Left common carotid artery plus branches (tissue), 1 donor: ENCODE results near the genes EARS2, PLK1 and RBBP6.

GRCh38 chr16:22673489-22673854, 140.5 kb upstream of the HS3ST2 start:
- PRO-cap, result no peak

DNA sequence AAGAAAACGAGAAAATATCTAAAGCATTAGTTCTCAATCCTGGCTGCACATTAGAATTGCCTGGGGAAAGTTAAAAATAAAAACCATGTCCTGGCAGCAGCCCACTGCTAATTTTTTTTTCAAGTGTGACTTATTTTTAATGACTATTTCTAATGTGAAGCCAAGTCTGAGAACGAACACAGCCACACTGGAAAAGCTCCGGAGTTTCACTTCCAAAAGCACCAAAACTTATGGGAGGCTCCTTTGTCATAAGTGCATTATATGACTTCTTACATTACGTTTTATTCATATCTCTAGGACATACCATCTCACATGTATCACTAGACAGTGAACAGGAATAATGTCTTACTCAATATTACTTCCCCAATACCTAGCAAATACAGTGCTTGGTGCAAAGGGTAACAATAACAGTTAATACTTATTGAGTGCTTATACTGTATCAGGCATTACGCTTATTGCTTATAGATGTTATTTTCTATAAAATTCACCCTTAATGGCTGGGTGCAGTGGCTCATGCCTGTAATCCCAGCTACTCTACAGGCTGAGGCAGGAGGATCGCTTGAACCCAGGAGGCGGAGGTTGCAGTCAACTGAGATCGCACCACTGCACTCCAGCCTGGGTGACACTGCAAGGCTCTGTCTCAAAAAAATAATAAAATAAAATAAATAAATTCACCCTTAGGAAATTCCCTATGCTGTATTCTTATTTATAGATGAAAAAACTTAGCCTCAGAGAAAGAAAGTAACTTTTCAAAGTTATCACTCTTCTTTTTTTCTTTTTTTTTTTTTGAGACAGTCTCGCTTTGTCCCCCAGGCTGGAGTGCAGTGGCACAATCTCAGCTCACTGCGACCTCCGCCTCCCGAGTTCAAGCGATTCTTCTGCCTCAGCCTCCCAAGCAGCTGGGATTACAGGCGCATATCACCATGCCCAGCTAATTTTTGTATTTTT, 30.6 kb downstream of the USP31 start:
- PRO-cap, result no peak

DNA sequence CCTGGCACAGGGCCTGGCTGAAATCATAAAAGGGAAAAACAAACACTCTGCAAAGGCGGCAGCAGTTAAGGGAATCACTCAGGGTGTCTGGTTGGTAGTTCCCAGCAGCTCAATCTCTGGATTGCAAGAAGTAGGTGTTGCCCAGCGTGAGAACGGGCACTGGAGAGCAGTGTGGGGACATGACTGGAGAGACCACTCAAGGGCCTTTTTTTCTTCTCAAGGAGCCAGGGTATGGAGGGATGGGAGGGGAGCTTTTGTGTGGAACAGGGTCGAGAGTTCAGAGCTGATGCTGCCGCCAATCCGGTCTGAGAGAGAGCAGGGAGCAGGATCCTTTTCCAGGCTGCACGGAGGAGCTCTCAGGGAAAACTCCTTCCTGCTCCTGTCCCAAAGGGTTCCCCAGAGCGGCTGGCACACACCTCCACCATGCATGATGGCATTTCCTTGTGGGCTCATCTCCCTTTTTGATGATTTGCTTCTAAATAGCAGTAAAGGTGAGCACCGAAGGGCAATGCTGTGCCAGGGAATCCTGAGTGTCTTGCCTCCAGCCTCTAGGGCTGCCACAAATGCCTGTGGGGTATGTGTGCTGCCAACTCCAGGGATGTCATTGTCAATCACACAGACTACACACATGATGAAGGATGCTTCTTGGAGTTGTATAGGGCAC, 15.3 kb downstream of the SCNN1B start:
- PRO-cap, result no peak

- PRO-cap, result no peak
Observed at GRCh38 chr16:23388920-23389454, 64.0 kb downstream of the COG7 start.

DNA sequence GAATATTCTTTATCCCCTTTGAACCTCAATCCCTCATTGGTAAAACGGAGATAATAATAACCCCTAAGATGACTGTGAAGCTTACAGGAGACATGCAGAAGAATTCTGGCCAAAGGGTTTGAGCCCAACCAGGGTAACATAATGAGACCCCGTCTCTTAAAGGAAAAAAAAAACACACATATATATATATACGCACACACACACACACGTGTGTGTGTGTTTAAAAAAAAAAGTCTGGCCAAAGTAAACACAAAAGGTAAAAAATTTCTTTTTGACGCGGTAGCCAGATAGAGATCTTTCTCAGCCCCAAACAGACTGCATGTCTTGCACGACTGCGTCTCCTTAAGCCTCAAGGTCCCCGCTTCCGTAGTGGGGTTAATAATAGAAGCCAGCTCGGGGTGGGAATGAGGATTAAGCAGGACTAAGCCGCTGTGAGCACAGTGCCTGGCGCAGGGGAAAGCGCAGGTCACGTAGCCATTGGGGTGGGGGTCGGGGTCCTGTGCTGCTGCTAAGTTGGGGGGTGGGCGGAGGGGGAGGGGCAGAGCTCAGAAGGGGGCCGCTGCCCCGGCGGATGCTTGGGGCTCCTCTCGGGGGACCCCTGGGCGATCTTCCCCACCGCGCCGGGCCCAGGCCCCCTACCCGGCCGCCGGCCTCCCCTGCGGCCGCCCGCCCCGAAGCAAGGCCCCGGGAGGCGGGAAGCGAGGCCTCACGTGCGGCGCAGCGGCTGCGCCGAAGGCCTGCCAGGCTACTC, 551 bp downstream of the GGA2 start:
- PRO-cap, result no peak

DNA sequence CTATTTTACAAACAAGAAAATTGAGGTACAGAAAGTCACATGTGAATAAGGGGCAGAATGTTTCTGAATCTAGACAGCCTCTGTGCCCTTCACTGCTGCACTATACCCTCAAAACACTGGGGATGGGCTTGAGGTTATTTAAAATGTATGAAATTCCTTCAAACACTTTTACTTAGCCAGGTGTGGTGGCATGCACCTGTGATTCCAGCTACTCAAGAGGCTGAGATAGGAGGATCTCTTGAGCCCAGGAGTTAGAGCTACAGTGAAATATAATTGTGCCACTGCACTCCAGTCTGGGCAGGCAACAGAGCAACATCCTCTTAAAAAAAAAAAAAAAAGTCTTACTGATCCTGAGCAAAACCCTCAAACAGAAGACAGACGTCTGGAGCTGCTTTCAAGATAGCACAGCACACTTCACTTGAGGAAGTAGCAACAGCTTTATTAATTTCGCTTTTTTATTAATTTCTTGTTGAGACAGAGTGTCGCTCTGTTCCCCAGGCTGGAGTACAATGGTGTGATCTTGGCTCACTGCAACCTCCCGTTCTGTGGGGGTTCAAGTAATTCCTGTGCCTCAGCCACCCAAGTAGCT, 10.1 kb upstream of the GGA2 start:
- PRO-cap, result no peak

- PRO-cap, result no peak
Observed at GRCh38 chr16:23538488-23538964, 18.6 kb downstream of the EARS2 start.

GRCh38 chr16:23556882-23557911, at the start of gene EARS2:
EARS2 (minus strand) TSS chr16:23557350.
- PRO-cap, result unidirectional peak, plus-strand start at chr16:23557743

DNA sequence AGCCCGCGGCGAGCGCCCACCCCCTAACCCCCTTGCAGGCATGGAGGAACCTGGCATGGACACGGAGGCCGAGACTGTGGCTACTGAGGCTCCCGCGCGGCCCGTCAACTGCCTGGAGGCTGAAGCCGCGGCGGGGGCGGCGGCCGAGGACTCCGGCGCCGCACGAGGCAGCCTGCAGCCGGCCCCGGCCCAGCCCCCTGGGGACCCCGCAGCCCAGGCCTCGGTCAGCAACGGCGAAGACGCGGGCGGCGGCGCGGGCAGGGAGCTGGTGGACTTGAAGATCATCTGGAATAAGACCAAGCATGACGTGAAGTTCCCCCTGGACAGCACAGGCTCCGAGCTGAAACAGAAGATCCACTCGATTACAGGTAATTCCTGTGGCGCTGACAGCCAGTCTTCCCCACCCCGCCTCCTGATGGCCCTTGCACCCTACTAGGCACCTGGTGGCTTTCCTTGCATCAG, 416 bp downstream of the UBFD1 start:
- PRO-cap, result no peak

GRCh38 chr16:23678553-23679637, at the start of gene PLK1:
PLK1 (plus strand) TSS chr16:23678889.
- PRO-cap, result no peak

- PRO-cap, result no peak
Observed at GRCh38 chr16:23837626-23838167, 1.9 kb downstream of the PRKCB start.

GRCh38 chr16:24539481-24540563, at the start of gene RBBP6:
RBBP6 (plus strand) TSS chr16:24539566.
- PRO-cap, result bidirectional peak, plus-strand start at chr16:24539610, minus-strand start at chr16:24539377

GRCh38 chr16:24609565-24610738, 70.6 kb downstream of the RBBP6 start:
- PRO-cap, result no peak

DNA sequence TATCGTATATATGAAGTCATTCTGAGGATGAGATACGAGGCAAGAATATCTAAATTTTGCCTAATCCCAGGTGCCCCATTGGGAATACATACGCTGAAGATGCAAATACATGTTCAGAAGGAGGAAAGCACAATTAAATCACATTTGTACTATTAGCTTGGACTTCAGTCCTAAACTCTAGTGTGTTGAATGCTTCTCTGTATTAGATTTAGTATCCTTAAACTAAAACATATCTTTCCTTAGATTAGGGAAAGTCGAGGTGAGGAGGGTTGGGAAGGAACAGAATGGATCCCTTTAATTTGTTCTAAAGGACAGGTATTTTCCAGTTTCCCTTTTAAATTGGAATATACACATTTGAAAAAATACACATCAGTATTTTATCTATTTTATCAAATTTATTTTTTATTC, 37.7 kb downstream of the TNRC6A start:
- PRO-cap, result no peak

- PRO-cap, result no peak
Observed at GRCh38 chr16:24795594-24796753, 49.8 kb upstream of the SLC5A11 start.

DNA sequence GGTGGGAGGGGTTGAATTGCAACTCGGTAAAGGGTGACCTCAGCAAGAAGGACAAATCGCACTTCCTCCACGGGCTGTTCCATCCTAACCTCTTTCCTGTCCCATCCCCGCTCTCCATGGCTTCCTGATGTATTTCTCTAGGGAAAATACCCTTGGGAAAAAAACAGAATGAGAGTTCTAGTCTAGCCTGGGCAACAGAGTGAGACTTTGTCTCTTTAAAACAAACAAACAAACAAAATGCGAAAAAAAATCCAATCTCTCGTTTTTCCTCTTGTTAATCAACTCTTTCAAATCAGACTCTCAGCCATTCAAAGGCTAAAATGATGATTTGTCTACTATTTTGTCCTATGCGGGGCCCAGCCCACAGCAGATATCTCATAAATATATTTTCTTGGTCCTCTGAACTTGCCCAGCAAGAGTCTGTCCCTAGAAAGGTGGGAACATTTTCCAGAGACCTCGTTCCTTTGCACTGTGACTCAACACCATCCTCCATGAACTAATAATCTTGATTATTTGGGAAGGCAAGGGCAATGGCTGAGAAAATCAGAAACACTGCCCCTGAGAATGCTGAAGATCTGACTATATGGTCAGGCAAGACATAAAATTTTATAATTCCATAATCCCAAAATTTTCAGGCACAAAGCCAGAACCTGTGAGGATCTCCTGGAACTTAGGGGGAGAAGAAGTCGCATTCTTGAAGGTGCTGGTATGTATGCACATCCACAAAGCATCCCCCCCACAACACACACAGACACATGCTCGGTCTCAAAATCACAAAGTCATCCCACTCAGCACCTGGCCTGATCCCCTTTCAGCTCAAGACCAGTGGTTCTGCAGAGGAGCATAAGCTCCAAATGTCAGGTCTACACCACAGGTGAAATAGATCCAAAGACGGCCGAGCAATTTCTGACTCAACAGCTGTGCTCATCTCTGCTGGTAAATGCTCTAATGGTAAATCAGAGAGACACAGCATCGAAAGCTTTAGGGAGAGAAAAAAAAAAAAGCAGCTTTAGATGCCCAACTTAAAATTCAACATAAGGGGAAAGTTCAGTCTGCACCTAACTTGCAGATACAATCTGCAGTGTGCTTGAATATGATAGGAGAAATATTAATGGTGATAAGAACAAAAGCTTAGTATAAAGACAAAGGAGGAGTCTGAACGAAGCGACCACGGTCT, 56.8 kb downstream of the ARHGAP17 start:
- PRO-cap, result no peak

GRCh38 chr16:24988504-24989563, 26.3 kb downstream of the ARHGAP17 start:
- PRO-cap, result unidirectional peak, minus-strand start at chr16:24988719

GRCh38 chr16:25063704-25064345, 47.7 kb upstream of the LCMT1 start:
- PRO-cap, result no peak

DNA sequence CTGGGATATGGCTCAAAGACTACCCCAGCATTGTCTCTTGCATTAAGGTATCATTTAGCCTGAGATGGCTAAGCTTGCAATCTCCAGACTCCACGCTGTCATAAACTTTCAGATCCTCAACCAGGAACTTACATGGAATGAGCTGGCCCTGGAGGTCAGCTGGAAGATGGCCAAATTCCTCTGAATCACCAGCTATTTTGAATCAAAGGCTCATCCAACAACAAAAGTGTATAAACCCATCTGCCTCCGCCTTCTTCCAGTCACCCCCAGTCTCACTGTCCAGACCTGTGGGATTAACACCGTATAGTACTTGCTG, 2.0 kb upstream of the LCMT1 start:
- PRO-cap, result no peak

GRCh38 chr16:25258758-25259191, 1.1 kb upstream of the ZKSCAN2 start:
- PRO-cap, result no peak